Amniotic epithelial cell (primary cell): ENCODE measurements around the genes AGAP4, SYT15, ZNF488, FAM25G, TMEM273 and DRGX.

- RRBS = no CpG with 5 or more reads among the region's 10 CpGs
These were observed 391 bp upstream of the ZFAND4 start for GRCh38 chr10:45673067-45673259.

DNA sequence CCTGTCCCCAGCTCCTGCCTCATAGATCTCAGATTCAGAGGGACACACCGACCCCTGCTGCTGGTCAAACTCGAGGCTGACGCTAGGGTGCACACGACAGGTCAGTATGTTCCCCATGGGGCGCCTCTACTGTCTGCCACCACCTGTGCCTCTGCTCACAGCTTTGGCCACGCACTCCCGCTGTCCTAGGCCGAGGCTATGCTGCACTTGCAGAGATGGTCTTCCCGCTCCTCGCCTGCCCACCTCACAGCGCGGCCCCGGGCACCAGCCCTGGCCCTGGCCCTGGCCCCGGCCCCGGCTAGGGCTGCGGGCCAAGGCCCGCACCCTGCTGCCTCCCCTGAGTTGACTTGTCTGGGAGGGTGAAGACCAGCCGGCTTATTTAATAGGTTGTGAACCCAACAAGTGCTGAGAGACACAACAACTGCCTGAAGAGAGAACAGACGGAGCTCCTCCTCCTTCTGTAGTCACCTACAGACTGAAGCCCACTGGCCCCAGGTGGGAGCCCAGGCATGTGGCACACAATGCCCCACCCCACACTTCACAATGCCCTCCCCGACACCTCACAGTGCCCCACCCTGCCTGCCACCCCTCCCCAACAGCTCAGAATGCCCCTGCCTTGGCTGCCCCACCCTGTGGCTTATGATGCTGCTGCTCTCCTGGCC is at the start of gene AGAP4:
Gene AGAP4, minus strand, starts transcription at position 270 of the 662 bp plus-strand sequence.
- RRBS = no CpG with 5 or more reads among the region's 20 CpGs

GRCh38 chr10:46002787-46003848 is 27.3 kb downstream of the NCOA4 start:
- RRBS = no CpG with 5 or more reads among the region's 12 CpGs

- RRBS = no CpG with 5 or more reads among the region's 6 CpGs
These were observed 45.4 kb upstream of the MSMB start for GRCh38 chr10:46091468-46091890.

- RRBS = no CpG with 5 or more reads among the region's 7 CpGs
These were observed 32.9 kb downstream of the GPRIN2 start for GRCh38 chr10:46523436-46523998.

GRCh38 chr10:46578900-46579219 is at the start of gene SYT15:
TSS of gene SYT15 (plus strand) at chr10:46579128.
- RRBS = 3% methylated on average over 13 of the region's 36 CpGs

DNA sequence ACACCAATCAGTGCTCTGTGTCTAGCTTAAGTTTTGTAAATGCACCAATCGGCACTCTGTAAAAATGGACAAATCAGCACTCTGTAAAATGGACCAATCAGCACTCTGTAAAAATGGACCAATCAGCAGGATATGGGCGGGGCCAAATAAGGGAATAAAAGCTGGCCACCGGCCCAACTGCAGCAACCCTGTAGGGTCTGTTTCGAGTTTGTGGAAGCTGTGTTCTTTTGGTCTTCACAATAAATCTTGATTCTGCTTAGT is 133.2 kb upstream of the GDF10 start:
- RRBS = no CpG with 5 or more reads among the region's 4 CpGs

GRCh38 chr10:47384103-47384971 is at the start of gene ZNF488:
TSS of gene ZNF488 (minus strand) at chr10:47384293.
- RRBS = no CpG with 5 or more reads among the region's 76 CpGs

DNA sequence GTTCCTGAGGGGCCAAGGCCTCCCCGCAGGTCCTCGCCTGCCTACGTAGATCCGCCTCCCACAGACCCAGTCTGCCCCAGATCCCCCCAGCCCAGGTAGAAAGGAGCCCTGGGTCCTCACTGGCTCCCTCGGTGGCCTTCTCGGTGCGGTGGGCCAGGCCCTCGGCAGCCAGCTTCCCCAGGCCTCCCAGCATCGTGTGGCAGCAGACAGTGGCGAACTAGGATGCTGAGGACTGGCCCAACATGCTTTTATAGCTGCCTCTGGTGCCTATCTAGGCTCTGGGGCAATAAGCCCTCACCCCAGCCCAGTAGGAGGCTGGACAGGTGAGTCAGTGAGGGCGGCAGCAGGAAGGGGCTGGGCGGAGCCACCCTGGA is at the start of gene FAM25G:
Gene FAM25G, minus strand, starts transcription at position 219 of the 374 bp plus-strand sequence.
- RRBS = no CpG with 5 or more reads among the region's 12 CpGs

- RRBS = no CpG with 5 or more reads among the region's 13 CpGs
These were observed 59.8 kb upstream of the AGAP9 start for GRCh38 chr10:47583242-47583577.

GRCh38 chr10:48369972-48370820 is 63.7 kb downstream of the MAPK8 start:
- RRBS = no CpG with 5 or more reads among the region's 3 CpGs

GRCh38 chr10:48372394-48372863 is 66.0 kb downstream of the MAPK8 start:
- RRBS = no CpG with 5 or more reads among the region's 5 CpGs

DNA sequence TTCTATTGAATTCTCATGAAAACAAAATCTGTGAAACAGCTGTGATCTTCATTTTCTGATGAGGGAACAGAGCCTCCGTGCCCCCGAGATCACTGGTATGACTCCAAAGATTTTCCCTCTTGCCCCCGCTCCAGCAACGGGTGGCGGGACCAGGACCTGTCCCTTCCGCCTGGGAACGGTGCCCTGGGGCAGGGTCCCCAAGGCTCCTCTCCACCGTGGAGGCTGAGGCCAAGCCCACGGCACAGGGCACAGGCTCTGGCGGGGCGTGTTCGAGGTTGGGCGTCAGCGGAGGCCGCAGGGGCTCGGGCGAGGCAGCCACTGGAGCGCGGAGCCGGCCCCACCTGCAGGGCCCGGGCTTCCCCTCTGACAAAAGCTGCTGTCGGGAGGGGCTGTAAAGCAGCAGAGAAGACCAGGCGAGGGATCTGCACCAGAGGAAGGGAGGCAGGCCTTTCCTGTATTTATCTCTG is 13.2 kb upstream of the WDFY4 start:
- RRBS = no CpG with 5 or more reads among the region's 23 CpGs

- RRBS = no CpG with 5 or more reads among the region's 7 CpGs
These were observed 11.9 kb upstream of the WDFY4 start for GRCh38 chr10:48672757-48673270.

GRCh38 chr10:49008653-49009615 is 69.3 kb upstream of the LRRC18 start:
- RRBS = 88% methylated on average over 2 of the region's 15 CpGs

DNA sequence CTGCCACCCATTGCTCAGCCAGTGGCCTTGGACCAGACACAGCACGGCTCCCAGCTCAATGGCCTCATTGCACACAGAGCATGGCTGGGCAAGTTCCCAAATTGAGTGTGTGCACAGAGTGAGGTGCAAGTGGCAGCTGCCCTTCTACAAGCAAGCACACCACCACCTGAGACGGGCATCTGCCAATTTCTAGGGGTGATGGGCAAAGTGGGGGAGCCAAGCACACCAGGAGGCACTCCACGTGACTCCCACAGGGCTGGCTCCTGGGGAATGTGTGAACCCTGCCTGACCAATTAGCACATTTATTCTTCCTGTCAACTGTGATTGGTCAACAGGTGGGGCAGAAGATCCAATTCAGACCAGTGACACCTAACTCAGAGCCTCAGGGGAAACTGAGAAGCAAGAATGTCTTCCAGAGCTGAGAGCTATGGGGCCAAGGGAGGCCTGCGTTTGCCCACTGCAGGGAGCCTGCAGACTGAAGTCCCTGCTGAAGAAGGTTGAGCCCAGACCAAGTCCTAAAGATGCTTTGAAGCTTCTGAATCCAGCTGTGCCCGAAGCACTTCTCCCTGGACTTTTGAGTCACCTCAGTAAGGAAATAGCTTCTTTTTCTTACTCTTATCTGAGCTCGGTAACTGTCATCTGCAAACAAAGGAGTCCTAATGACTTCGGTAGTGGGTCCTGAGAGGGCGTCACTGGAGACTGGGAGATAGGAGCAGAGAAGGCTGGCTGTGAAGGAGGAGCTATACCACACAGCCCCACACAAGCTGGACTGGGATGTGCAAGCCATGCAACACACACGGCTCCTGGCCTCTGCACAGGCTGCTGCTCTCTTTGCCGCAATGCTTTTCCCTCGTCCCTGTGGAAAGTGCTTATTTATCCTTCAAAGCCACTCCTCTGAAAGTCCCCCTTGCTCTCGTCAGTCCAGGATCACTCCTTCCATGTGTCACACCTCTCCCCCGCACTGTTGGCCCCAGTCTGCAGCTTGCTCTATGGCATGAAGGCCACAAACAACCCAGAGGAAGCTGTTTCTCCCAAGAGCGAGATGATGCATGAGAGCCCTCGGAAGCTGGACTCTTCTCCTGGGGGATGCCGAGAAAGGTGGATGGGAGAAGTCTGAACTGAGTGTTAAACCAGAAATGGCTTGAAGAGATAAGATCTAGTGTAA is 15.2 kb downstream of the TMEM273 start:
- RRBS = no CpG with 5 or more reads among the region's 16 CpGs

DNA sequence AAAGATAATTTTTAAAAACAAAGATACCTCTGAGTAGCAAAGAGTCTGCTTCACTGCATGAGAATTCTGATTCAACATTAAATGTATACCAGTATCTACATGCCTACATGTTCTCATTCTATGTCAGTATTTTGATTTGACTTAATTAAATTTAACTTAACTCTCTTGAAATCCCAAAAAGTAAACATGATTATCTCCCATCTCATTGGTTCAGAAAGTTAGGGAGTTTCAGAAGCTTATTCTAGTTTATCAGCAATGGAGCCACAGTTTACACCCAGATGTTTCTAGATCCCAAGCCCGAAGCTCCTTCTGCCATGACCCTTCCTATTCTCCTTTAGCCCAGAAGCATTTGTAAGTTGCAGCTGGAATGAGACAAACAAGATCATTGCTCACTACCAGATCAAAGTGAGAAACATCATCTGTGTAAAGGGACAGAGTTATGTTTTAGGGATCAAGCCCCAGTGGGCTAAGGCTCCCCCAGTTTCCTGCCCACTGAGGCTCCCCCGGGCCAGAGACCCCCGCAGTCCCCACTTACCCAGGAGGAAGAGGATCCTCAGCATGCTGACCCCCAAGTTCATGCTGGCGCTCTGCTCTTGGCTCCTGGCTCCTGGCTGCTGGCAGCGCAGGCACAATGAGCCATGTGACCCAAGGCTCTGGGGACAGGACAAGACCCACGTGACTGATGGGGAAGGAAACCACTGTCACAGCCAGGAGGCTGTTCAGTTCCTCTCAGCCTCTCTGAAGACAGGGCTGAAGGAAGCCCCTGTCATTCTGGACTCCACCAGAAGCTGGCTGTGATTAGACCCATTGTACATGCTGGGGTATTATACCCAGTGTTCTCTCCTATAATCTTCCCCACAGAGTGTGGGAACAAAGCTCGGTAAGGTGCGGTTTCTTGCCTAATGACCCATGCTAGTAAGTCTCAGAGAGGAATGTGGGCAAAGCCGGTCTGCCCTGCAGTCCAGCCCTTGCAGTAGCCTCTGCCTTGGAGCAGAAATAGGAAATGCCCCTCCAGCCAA is at the start of gene TMEM273:
Gene TMEM273, minus strand, starts transcription at position 633 of the 1,019 bp plus-strand sequence.
- RRBS = no CpG with 5 or more reads among the region's 9 CpGs

DNA sequence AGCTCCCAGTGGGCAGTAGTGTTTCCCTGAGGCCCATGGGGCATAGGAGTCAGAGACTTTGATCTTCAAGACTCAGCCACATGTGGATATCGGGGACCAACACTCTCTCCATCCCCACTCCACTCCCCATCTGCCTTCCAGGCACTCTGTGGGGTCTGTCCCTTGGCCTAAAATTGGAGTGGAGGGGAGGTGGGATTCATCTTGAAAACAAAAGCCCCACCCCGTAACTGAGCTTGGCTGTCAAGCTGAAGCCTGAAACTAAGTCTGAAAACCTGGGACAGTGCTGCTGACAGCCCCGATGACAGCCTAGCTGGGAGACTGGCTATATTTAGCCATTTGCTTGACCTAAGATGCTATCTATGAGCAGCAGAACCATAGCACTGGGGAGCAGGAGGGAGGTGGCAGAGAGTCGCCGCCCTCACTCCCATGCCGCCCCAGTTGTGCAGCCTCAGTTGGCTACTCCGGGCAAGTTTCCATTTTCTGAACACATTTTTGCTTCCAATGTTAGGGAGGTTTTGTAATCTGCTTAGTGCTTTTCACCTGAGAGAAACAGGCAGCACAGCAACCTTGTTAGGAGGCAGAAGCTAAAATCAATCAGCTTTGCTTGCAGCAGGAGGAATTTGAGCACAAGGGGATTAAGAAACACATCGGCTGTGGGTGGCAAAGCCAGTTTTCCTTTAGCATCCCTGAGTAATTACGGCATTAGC is 20.5 kb upstream of the C10orf71 start:
- RRBS = no CpG with 5 or more reads among the region's 9 CpGs

GRCh38 chr10:49395287-49396462 is at the start of gene DRGX:
TSS of gene DRGX (minus strand) at chr10:49396089.
- RRBS = 4% methylated on average over 22 of the region's 86 CpGs

DNA sequence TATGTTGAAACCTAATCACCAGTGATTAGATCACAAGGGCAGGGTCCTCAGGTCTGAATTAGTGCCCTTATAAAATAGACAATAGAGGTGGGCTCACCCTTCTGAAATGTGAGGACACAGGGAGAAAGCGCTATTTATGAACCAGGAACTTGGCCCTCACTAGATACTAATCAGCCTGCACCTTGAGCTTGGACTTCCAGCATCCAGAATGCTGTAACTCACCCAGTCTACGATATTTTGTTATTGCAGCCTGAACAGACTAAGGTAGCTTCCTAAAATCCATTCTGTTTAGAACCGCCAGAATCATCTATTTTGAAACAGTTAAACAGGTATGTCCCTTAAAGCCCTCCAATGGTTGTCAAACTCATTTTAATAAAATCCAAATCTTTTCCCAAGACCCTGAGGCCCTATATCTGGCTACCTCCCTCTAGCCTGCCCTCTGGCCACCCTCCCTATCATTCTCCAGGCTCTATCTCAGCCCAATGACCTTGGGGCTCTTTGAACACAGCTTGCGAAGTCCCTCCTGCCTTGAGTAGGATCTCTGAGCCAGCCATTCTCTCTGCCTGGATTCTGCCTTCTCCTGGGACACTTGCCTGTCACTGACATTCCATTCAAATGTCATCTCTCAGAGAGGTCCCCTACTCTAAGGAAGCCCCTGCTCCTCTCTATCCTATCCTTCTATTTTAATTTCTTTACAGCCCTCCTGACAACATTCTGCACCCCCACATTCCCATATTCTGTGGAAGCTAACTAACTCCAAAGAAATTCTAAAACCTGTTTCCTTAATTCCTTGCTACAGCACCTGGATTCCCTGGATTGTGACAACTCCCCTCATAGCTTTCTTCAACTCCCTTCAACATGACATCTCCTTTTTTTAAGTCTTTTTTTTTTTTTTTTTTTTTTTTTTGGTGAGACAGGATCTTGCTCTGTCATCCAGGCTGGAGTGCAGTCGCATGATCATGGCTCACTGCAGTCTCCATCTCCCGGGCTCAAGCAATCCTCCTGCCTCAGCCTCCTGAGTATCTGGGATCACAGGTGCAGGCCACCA is 80.7 kb upstream of the ASAH2 start:
- RRBS = no CpG with 5 or more reads among the region's 6 CpGs